Jejunum (tissue), 1 donor: ENCODE measurements around the gene DENND1A.

DNA sequence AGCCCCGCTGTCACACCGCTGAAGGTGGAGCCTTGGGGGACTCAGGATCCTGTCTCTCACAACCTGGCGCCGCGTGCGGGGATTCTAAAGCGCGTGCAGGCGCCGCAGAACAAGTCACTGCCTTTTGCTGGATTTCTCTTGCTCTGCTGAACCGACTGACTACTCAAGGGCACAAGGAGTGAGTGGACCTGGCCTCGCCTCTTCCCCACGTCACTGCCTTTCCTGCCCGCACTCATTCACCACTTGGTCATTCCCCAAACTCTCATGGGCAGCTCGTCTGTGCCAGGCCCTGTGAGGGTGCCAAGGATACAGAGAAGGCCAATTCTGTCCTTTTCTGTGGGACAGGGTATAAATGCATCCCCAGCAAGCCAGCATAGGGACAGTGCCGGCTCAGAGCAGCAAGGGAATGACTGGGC lies 69.4 kb downstream of the CRB2 start:
- PRO-cap: no peak

- PRO-cap: no peak
These were observed 163.1 kb downstream of the CRB2 start for GRCh38 chr9:123518948-123519703.

DNA sequence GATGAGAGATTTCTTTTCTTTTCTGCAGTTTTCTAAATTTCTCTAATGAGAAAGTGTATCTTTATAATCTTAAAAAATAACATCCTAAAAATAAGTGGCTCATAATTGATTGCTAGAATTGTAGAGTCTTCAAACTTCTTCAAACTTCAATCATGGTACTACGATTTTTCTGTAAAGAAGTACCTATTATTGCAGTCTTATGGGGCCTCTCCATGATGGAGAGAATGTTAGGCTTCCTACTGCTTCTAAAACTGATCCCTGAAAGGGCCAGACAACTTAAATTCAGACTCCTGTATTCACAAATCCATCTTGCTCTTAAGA lies 181.7 kb downstream of the DENND1A start:
- PRO-cap: no peak

DNA sequence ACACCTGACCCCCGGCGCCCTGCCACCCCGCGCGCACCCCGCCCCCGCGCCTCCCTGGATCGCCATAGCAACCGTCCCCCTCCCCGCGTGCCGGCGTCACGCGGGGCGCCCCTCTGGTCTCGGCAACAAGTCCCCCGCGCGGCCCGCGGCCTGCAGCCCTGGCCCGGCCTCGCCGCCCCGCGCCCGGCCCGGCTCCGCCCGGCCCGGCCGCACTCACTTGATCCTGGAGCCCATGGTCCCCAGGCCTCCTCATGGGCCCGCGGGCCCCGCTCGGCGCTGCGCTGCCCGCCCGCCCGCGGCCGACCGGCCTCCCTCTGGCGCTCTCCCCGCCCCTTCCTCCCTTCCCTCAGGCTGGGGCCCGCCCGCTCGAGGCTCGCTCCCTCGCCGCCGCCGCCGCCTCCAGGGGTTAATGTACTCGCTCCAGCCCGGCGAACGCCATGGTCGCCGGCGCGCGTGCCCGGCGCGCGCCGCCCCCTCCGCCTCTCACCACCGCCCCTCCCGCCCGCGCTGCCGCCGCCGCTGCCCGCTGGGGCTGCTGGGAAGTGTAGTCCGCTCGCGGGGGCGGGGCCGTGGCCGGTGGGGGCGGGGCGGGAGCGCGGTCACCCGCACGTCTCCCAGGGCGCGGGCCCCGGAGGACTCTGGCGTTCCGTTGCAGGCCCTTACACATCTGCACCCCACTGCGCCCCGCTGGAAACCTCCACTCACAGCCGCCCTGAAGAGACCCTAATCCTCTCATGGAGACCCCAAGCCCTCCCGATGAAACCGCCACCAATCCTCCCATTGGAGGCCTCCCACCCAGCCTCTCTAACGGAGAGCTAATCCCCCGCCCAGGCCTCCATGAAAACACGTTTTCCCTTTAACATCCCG lies at the start of gene DENND1A:
Gene DENND1A, minus strand, starts transcription at position 455 of the 867 bp plus-strand sequence.
- PRO-cap: unidirectional peak, minus-strand start at position 225 of the sequence; bidirectional peak, plus-strand start at position 608 of the sequence, minus-strand start at position 316 of the sequence

- PRO-cap: no peak
These were observed 11.9 kb upstream of the LHX2 start for GRCh38 chr9:123999674-124000082.

DNA sequence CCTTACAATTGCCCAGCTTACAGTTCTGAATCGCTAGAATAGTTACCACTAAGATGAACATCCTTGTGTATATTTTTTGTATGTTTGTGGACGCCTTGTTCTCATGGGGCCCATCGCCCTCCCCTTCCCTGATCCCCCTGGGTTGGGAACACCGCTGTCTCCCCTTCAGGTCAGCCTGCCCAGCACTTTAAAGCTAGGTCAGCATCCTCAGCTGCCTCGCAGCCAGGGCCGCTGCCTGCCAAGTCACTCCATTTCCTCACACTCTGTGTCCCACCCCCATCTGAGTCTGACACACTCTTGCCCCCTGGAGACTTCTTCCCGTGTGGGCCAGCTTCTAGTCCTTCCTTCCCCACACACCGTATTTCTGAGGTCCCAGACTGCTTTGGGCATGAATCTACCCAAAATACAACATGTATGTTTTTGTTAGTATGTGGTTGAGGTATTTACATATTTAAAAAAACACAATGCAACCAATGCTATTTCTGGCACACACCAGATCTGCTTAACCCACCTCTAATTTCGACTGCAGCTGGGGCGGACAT lies 120.5 kb upstream of the NEK6 start:
- PRO-cap: no peak

- PRO-cap: no peak
These were observed 35.4 kb upstream of the NEK6 start for GRCh38 chr9:124222329-124222719.

DNA sequence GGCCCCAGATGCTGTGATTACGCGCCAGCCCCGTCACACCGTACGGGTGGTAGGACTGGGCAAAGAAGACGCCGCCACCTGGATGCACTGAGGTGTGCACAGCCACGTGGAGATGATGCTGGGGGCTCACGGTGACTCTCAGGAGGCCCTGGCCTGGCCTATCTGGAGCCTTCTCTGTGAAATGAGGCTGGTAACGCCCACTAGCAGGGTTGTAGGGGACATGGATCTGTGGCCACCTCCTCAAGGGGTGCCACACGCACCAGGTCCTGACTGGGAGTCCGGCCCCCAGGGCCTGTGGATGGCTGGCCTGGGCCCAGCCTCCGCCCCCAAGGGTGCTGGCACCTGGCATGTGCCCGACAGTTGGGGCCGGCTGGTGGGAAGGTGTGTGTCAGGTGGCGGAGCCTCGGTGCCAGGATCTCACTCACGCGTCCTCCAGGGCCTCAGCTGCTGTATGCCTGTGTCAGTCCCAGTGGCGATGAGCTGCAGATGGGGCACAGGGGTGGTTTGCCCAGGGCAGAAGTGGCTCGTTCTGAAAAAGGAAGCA lies 32.4 kb downstream of the NEK6 start:
- PRO-cap: no peak

GRCh38 chr9:124292160-124292697 lies 34.5 kb downstream of the NEK6 start:
- PRO-cap: no peak

DNA sequence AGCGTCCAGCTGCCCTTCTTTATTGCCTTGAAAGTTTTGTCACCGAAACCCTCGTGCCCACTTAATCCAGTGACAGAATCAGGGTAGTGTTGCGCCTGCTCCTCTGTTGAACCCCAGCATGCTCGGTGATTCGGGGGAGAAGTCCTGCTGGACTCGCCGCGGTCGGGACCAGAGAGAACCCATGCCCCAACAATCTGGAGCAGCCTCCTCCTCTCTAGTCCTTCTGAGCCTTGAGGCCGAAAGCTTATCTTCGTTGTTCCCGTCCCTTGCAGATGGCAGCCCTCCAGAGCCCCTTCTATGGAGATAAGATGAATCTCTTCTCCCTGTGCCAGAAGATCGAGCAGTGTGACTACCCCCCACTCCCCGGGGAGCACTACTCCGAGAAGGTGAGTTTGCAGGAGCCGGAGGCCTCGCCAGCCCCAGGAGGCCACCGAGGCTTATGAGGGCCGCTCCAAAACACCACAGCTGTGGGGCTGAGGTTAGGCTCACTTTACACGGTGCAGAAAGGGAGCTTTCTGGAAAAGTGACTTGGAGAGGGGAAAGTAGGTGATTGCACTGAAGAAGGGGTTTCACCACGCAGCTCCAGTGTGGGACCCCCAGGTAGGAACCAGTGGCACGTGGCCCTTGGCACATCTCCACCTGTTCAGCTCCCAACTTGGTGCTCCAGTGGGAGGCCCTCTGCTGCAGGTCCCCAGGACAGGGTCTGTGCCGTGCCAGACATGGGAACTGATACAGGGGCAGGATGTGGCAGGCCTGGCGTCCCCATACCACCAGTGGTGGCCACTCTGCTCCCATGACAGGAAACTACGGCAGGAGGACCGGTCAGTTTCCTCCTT lies 67.6 kb downstream of the PSMB7 start:
- PRO-cap: no peak

DNA sequence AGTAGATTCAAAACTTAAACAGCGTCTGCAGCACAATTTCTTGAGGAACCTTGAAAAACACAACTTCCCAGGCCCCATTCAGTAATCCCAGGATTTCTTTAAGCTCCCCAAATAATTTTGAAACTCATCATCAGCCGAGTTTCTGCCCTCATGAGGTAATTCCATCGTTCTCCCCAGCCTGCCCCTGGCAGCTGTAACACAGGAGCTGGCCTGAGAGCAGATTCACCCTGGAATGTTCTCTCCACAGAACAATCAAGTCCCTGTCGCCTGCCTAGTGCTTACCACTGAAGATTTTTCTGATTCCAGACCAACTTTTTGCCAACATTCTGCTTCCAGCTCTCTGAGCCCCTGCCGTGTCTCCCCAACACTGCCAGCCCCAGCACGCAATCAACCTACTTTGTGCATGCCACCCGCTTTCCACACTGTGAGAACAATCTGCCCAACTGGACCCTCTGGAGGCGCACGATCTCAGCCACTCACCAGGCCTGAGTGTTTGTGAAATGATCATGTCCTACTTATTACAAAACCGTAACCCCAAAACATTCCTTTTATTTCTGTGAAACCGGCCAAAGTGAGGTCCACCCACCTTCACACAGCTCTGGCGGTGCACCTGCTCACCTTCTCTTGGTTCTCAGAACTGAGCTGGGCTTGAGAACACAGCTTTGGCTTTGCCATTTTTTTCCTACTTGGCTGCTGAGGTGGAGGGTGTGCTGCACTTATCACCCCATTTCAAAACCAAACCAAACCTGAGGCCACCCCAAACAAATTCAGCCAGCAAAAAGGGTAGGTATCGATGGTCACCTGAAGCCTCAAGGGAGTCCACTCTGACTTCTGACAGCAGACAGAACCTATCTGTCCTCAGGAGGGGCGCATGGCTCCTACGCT lies 62.5 kb downstream of the PSMB7 start:
- PRO-cap: no peak

DNA sequence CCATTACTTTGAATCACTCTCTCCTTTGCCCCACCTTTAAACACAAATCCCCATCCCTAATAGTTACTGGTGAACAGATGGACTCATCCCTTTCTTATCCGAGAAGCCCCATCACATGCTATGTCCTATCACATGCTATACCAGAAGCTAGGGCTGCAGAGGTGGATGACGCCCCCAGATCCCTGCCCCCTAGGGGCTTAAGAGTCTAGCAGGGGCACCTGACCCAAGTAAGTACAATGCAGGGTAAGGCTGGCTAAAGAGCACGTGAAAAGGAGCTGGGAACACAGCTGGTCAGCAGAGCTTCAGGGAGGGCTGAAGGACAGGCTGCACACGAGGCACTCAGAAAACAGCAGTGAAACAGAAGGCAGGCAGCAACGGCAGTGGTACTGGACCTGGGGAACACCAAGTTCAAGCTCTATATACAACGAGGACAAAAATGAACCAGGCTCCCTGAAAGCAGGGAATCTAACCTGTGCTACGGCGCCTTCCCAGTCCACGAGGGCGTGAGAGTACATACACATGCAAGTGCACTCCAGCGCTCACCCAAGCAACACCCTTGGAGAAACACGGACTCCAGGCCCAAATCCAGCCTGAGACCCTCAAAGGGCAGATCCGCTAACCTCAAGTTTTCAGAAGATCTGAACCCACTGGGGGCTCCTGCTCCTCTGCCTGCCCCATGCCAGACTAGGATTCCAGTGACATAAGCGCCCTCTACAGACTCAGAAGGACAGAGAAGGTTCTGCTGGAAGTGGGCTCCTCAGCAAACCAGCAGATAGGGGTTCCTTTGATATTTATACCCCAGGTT lies 57.5 kb downstream of the PSMB7 start:
- PRO-cap: no peak

GRCh38 chr9:124609832-124610389 lies 102.7 kb upstream of the NR5A1 start:
- PRO-cap: no peak

DNA sequence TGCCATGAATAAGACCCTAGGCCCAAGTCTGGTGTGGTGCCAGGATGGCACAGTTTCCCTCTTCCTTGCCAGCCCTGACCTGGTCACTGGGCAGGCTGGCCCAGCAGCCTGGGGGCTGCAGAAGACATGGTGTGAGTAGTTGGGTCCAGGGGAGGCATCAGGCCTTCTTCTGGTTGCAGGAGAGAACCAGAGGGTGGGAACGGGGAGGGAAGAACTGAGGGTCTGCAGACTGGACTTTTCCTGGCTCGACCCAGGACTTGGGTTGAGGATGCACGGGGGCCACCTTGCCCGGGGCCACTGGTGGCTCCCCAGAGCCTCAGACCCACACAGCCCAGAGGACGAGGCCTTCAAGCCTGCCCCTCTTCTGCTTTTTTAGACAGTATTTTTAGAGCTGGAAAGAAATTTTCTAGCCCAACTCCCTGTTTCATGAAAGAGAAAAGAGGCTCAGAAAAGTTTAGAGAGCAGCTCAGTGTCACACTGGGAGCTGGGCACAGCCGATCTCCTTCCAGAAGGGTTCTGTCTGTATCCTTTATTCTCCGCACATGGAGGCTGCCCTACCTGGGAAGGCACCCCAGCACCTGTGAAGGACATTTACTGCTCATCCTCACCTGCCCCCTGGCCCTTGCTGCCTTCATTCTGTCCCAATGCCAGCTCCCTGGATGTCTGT lies 34.6 kb downstream of the OLFML2A start:
- PRO-cap: no peak

- PRO-cap: no peak
These were observed 1.6 kb downstream of the ARPC5L start for GRCh38 chr9:124863490-124863914.

GRCh38 chr9:124879025-124880056 lies 17.4 kb downstream of the ARPC5L start:
- PRO-cap: no peak

GRCh38 chr9:124938629-124938887 lies 2.3 kb downstream of the GOLGA1 start:
- PRO-cap: no peak

DNA sequence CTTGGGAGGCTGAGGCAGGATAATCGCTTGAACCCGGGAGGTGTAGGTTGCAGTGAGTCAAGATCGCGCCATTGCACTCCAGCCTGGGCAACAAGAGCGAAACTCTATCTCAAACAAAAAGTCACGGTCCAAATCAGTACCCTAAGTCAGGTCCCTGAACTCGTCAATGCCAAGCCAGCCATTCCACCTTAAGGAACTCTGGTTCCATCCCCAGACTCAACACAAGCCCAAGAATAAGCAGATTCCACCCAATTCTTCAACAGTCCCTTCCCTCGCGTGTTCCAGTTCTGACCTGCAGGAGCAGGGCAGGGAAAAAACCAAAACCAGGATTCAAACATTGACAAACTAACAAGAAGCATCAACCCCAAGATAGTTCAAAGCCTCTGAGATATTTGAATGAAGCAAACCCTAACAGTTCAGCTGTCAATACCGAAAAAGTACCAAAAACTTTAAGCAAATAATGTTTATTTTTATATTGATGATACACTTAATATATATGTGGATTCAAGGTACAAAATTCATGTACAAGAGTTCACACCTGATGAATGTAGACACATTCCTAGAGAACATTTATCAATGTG lies 1.4 kb upstream of the GOLGA1 start:
- PRO-cap: no peak

DNA sequence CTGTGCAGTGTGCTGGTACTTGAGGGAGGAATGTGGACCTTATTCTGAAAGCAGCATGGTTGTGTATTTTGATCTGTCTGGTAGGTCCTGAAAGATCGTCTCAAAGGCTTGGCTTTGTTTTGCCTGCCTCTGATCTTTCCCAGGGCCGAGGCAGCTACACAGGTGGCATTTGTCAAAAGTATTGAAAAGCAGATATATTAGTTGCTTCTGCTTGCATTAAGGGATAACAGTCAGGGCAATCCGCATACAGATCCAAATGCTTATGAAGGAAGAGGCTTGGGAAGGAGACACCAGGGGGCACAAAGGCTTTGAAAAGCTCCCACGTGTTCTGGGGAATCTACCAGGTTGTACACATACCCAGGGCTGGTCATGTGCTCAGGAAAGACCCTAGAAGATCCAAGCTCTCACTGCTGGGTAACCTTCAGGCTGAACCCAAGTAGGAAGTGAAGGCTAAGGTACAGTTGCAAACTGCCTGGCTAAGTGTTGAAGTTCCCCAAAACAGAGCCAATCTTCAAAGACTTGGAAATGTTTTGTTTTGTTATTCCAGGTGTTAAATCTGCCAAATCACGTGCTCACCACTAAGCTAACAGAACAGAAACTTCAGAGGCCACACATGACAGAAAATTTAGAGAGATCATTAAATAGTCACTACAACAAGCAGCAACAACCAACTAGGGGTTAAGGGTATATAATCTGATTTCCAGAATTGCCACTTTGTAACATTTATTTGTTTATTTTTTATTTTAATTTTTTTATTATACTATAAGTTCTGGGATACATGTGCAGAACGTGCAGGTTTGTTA lies 54.0 kb downstream of the GAPVD1 start:
- PRO-cap: no peak

DNA sequence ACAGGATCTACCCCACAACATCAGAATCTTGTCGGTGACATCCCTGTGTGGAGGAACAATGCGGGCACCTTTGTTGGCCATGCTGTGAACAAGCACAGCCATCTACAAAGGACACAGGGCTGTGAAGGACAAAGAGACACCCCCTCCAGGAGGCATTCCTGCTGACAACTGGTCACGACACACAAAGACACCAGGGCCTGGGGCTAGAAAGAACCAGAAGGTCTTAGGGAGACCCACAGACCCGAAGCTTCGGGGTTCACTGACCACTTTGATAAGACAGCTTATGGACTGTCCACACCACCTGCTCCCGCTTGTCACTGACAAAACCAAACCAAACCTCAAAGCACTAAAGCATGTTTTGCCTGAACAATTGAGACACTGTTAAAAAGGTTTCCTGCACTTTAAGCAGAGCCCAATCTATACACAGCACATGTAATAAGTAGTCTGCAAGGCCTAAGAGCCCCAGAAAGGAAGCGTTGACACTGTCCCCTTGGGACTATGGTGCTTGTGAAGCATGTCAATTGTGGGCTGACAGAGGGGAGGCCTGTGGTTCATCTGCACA lies 184.9 kb downstream of the GAPVD1 start:
- PRO-cap: no peak